ENCODE measurements around a stretch of chr22.

DNA sequence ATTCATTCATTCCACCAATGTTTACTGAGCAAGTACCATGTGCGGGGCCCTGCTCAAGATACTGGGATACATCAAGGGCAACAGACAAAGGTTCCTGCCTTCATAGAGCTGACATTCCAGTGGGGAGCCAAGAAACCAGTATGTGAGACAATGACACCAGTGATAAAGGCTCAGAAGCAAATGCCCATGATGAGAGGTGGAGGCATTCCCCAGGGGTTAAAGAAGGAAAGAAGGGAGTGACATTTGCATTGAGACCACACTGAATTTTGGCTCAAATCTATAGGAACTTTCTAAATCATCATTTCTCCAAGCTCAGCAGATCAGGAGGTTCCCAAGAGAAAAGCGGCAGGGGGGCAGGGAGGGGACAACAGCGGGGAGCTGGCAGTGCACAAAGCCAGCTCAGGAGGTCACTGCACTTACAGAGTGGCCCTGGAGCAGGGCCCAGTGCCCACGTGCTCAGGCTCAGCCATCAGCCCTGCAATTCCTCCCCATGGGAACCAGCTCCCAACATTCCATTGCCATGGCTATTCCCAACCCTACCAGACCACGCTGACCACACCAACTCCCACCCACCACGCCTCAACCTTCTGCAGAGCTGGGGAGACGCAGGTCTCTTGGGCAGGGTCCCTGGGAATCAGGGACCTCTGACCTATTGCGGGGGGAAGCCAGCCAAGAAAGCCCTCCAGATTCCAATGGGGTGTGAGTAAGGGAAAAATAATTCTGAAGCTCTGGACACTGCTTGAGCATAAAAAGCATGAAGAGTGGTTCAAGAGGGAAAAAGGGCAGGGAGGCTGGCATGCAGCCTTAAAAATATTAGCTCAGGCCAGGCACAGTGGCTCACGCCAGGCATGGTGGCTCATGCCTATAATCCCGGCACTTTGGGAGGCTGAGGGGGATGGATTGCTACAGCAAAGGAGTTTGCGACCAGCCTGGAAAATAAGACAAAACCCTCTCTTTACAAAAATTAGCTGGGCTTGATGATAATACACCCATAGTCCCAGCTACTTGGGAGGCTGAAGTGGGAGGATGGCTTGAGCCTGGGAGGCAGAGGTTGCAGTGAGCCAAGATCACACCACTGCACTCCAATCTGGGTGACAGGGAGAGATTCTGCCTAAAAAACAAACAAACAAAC, 38.3 kb upstream of the TFIP11 start:
- PRO-cap: no peak

- PRO-cap: no peak
Measured at GRCh38 chr22:26564164-26564697, 25.7 kb downstream of the TPST2 start.

GRCh38 chr22:26663461-26663999, 41.8 kb downstream of the CRYBA4 start:
- PRO-cap: no peak

- PRO-cap: no peak
Measured at GRCh38 chr22:26892357-26893298, 270.9 kb downstream of the CRYBA4 start.

- PRO-cap: no peak
Measured at GRCh38 chr22:27076257-27076499, 454.4 kb downstream of the CRYBA4 start.

DNA sequence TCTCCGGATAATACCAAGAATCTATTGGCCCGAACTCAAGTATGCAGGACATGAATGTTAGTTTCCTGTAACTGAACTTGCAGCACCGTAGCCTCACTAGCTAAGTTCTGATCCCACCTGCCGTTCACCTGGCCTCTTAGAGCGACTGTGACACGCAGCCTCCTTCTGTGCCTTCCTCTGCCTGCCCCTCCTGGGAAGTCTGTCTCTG, 326.4 kb downstream of the MN1 start:
- PRO-cap: no peak

DNA sequence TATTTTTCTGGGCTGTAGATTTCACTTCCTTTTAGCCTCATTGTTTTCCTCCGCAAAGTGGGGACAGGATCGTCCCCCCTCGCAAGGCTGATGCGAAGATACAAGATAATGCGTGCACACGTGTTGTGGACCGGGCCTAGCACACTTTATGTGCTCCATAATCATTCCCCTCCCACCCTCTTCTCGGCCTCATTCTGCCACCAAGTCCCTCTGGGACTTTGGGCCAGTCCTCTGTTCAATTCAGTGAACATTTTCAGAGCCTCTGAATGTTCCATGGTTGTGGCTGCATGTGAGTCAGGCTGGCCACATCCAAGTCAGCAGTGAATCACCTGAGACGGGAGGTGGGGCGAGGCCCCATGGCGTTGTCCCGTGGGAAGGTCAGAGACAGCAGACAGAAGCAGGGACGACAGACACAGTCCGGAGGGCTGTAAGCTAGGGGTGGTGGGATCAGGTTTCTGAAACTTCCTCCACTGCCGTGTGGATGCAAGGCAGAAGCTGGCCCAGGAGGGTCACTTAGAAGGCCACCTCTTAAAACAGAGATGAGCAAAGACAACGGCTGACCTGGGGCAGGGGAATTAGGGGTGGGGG, 324.9 kb downstream of the MN1 start:
- PRO-cap: no peak

- PRO-cap: no peak
Measured at GRCh38 chr22:27786977-27787404, 14.6 kb downstream of the MN1 start.

GRCh38 chr22:27791376-27791941, 10.1 kb downstream of the MN1 start:
- PRO-cap: no peak

DNA sequence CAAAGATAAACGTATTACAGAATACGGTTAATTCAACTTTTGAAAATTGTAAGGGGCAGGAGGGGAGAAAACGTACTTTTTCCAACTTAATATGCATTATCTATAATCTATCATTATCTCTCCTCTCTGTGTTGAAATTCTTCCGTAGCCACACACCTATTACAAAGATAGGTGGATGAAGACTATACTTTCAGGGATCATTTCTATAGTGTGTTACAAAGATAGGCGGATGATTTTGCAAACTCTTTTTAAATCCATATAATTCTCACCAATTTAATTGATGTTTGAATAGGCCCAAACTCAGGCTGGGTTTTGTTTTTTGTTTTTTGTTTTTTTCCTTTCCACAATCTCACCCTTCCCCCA, 8.4 kb downstream of the MN1 start:
- PRO-cap: no peak

DNA sequence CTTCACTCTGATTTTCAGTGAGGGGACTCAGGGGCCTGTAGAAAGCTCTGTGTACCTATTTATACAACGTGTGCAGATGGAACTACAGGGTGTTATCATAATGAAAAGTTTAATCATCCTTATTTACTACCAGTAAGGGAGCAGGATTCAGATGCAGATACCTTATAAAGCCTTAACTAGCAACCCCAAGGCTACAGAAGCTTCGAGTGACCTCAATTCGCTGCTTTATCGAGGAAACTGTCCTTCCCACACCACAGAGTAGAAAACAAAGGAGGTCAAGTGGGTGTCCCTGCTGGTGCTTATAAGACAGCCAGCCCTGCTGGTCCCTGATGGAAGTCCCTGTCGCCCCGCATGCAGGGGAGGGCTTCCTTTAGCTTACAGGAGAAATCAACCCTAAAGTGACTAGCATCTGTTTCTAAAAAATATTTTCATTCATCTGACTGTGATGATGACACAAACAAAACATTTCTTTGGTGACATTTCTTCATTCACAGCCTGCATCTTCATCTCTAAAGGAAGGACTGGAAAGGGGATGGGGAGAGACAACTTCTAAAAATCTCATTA, 7.3 kb downstream of the MN1 start:
- PRO-cap: no peak

GRCh38 chr22:27849694-27850646, 48.4 kb upstream of the MN1 start:
- PRO-cap: no peak

DNA sequence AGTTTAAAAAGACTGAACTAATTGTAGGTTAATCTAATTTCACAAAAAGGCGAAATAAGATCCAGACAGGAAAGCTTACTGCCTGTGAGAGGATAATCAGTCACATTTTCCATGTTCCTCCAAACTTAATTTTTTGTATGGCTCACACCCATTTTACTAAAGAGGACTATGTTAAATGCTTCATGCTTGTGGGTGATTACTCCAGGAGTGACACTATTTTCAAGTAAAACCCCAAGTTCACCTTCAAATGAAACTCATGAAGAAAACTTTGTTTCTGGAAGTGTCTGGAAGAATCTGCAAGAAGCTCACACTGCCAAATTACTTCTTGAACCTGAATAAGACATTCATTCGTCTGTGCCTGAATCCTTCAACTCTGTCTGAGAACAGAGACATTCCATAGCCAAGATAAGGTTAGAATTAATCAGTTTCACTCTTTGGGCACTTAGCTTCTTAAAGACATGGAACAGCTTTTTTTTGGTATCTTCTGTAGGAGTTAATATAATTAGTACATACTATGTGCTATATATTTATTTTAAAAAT, 51.6 kb downstream of the PITPNB start:
- PRO-cap: no peak

GRCh38 chr22:27876472-27877157, 42.4 kb downstream of the PITPNB start:
- PRO-cap: no peak

DNA sequence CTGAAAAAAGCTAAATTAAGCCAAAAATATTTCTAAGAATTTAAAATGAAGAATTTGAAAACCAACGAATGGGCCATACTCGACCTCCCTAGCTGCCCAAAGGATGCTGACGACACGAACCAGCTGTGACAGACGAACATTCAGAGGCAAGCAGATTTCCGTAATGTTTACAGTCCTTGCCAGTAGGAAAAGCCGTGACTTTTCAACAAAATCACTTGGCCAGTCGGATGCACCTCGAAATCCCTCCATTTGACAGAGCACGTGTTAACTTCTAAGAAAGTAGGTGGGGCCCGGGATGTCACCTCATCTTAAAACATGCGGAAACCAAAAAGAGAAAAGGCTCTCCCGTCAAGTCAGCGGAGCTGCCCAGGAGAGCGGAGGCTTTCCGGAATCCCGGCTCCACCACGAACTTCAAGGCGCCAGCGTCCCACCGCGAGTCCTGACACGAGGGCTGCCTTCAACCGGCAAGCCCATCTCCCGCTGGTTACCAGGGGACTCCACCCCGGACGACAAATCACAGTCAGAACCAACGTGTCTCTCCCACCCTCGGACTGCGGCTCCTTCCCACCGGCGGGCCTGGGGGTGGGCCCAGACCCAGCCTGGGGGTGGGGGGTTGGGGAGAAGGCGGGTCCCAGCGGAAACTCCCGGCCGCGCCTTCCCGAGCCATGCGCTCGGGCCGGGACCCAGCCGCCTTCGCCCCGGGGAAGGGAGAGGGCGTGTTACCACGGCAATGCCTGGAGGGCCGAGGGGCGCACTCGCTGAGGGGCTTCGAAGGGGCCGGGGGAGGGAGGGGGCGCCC, 602 bp downstream of the PITPNB start:
- PRO-cap: bidirectional peak, plus-strand start at position 656 of the sequence, minus-strand start at position 553 of the sequence

DNA sequence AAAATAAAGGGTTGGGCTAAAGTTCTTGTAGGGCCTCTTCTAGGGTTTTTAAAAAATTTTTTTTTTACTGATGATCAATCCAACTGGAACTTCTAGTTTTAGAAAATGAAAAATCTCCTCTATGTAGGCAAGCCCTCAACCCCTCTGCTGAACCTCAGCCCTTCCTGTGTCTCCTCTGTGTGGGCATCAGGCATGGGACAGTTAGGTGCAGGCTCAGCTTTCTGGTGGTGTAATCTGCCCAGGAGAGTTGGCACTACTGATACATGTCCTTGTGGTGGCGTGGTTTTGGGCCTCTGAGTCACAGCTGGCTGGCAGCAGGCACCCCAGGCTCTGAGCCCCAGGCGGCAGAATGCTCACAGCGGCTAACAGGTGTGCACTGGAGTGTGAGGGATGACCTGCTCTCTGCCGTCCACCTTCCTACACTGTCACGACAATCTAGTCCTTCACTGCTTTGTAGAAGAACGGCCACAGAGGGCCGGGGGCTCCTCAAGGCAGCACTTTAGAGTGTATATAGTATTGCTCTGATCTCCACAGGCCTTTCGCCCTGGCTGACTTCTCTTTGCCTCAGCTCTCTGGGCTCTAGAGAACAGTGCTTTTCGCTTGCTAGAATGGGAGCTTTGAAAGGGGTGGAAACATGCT, 100.3 kb upstream of the PITPNB start:
- PRO-cap: no peak

GRCh38 chr22:28163113-28163718, 244.2 kb upstream of the PITPNB start:
- PRO-cap: no peak

DNA sequence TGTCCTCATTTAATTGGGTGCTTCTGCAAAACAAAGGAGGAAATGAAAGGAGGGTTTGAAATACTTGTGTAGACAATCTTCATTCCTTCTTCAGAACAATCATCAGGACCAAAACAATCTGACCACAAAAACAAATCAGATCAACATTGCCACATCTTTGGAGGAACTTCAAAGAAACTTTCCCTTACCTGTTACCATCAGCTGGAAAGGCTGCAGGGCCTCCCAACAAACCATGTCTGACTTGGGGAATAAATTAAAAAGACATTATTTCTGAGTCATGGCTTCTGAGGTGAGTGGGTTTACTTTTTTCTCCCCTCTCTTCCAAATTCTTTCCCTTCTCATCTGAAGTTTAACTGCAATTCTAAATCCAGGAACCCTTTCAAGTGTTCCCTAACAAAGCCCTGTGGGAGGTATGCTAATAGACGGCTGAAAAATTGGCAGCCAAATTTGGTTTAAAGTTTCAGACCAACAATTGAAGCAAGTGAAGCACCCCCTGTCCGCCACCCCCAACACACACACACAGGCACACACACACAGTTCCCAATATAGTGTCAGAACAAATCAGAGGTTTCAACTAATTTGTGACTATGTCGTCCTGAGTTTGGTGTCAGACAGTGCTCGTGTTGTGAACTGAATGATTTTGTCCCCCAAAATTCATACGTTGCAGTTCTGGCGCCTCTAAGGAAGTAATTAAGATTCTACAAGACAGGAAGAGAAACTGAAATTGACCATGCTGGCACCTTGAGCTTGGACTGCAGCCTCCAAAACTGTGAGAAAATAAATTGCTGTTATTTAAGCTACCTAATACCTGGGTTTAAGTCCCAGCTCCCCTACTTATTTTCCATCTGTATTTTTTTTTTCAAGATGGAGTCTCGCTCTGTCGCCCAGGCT, 12.2 kb upstream of the CCDC117 start:
- PRO-cap: no peak

GRCh38 chr22:28772259-28772498, 316 bp upstream of the CCDC117 start:
- PRO-cap: no peak

GRCh38 chr22:28812519-28812825, 40.0 kb downstream of the CCDC117 start:
- PRO-cap: no peak

Measured in bronchus (tissue), 1 donor.